Measurements from ENCODE around the gene C2CD4A.

- RRBS, result no CpG with 5 or more reads among the region's 19 CpGs
Measured at GRCh38 chr15:60752192-60752973, 273.4 kb upstream of the ICE2 start.

GRCh38 chr15:60776405-60776780 lies 297.5 kb upstream of the ICE2 start:
- RRBS, result no CpG with 5 or more reads among the region's 4 CpGs

DNA sequence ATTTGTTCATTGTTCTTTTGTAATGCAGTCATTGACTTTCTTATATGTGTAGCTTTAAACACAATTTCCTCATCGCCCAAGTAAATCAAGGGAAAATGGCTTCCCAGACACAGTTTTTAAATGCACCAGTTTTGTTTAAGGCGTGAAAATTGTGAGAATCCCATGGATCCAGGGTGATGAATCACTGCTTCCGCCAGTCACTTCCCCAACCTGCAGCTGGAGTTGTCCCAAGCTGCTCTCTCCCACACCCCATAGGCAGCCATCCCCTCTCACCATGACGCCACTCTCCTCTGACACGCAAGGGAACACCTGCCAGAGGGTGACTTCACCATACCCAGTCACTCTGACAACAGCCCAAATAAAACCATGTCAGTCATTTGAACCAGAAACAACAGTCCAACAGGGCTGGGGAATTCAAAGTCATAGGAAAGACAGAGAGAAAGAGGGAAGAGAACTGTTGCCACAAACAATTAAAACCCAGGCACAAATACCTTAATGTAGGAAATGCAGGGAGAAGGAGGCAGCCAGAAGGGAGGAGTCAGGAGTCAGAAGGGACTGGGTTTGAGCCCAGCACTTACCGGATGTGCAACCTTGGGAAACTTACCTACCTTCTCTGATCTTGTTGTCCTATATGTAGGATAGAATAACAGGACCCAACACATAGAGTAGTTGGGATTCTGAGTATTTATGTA lies 326.1 kb upstream of the ICE2 start:
- RRBS, result no CpG with 5 or more reads among the region's 6 CpGs

DNA sequence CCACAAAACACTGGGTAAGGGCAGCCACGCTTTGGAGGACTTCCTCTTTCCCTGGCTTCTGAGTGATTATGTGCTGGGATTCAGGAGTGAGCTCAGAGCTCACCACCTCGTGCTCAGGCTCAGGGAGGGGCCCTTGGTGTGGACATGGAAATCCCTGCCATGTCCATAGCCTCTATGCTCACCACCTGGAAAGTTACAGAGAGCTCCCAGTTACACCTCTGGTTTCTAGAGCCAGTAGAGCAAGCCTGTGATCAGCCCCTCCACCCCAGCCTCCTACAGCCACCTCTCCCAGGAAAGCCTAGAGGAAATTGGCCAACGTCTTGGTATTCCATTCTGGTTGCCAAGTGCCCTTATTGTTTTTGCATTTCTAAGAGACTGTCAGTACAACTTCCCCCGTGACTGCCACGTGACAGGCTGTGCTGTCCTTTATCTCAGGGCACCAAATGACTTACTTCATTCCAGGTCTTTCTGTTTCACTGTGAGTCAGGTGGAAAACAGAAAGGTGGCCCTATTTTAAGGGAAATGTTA lies 315.9 kb downstream of the RORA start:
- RRBS, result no CpG with 5 or more reads among the region's 5 CpGs

GRCh38 chr15:61049071-61049443 lies 180.0 kb downstream of the RORA start:
- RRBS, result no CpG with 5 or more reads among the region's 9 CpGs

DNA sequence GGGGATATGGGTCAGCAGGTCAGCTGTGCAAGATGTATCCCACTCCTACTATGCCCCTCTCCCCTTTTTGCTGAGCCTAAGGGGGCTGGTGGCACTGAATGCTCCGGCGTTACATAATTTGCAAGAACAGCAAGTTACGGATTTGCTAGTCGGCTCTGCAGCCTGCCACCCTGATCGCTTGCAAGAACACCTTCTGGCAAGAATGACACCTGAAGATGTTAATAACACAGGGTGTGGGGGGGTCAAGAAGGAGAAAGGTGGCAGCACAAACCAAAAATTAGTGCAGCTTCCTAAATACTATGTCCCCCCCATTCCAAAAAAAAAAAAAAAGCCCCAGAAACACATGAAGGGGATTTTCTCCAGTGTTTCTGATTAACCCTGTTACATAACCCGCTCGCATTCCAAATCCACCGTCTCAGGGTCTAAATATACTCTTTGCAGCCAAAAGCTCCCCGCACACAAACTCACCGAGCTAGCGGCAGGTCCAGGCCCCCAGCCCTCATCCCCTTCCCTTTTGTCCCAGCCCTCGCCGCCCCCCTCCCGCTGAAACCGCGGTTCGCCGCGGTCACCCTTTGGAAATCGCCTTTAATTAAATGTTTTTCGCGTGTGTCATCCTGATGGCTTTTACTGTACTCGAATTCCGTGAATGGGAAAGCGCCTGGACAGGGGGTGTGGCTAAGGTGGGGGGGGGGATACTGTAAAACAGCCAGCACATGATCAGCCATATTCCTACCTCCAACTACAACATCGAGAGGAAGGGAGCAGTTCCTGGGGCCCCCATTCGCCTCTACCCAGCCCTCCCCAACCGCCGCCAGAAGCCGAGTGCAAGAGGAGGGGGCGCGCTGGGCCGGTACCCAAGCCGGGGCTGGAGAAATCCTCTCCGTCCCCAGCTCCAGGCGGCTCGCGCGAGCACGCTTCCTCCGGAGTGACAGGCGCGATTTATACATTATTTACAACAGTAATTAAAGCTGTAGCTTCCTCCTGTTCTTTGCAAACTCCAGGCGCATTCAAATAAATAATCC lies 1.9 kb downstream of the RORA start:
- RRBS, result 2% methylated on average over 8 of the region's 44 CpGs

GRCh38 chr15:61364698-61365544 lies 135.8 kb upstream of the RORA start:
- RRBS, result no CpG with 5 or more reads among the region's 22 CpGs

- RRBS, result no CpG with 5 or more reads among the region's 4 CpGs
Measured at GRCh38 chr15:61402134-61402737, 173.1 kb upstream of the RORA start.

- RRBS, result no CpG with 5 or more reads among the region's 13 CpGs
Measured at GRCh38 chr15:61403792-61405006, 175.1 kb upstream of the RORA start.

GRCh38 chr15:61906904-61907393 lies 153.3 kb downstream of the VPS13C start:
- RRBS, result no CpG with 5 or more reads among the region's 1 CpG

GRCh38 chr15:62059296-62059599 lies 999 bp downstream of the VPS13C start:
- RRBS, result no CpG with 5 or more reads among the region's 7 CpGs

GRCh38 chr15:62059600-62060218 lies 538 bp downstream of the VPS13C start:
- RRBS, result 1% methylated on average over 12 of the region's 35 CpGs

DNA sequence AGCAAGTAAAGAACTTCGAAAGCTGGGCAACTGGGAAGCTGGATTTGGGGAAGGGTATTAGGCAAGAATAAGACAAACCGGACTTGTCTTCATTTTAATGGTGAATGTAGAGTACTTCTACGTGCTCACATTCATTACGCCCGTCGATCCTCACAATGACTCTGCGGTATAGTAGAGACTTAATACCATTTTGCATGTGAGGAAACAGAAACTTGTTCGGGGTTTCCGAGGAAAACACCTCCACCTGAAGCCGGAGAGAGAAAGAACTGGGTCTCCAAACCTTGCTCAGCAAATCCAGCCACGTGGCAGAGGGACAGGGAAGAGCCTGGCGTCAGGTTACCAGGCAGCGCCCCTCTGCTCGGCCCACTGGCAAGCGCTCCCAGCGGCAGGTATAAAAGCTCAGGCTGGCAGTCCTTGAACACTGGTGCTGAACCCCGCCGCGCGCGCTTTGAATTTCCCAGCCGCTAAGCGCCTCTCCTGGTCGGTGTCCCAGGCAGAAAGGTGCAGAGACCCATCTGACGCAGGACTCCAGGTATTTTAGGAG lies at the start of gene C2CD4A:
Gene C2CD4A, plus strand, starts transcription at position 421 of the 544 bp plus-strand sequence.
- RRBS, result 28% methylated on average over 2 of the region's 25 CpGs

GRCh38 chr15:62067101-62067490 lies 319 bp downstream of the C2CD4A start:
- RRBS, result no CpG with 5 or more reads among the region's 11 CpGs

GRCh38 chr15:62115919-62116389 lies 49.1 kb downstream of the C2CD4B start:
- RRBS, result no CpG with 5 or more reads among the region's 2 CpGs

DNA sequence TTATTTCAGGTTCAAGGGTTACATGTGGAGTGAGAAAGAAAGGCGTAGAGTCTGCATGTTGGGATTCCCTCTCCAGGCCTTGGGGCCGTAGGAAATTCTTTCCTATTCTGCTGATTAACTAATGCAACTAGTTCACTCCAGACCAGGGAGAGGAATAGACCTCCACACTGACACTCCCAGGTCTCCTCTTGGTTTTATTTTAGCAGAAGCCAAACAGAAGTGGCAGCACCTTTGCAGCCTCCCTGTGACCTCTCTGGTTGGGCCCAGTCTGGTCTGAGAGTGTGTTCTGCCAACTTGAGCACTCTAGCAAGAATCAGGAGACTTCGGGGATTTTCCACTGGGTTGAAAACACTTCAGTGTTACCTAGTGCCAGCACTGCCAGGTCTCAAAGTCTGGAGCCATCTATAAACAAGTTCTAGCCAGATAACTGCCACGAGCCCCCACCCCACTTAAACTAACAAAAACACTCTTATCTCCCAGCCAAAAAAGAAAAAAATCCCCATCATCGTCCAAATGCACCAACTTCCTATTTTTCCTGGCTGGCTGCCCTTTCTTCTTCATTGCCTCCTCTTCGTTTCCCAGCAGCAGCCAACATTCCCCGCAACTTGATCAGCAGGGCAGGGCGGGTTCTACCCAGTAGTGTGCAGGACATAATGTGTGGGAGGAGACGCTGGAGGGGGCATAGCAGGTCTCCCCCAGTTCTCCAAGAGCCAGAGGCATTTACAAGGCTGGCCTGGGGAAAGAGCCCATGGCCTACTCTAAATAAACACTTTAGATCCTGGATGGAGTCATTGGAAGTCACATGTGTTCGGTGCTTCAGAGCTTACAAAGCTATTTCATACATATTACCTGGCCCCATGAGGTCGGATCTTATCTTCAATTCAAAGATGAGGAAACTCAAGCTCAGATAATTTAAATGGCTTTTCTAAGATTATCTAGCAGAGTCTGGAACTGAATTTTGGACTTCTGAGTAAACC lies 29.5 kb downstream of the C2CD4B start:
- RRBS, result no CpG with 5 or more reads among the region's 11 CpGs

GRCh38 chr15:62834737-62835281 lies 207.7 kb upstream of the TPM1 start:
- RRBS, result no CpG with 5 or more reads among the region's 4 CpGs

GRCh38 chr15:62935475-62936076 lies 107.0 kb upstream of the TPM1 start:
- RRBS, result no CpG with 5 or more reads among the region's 9 CpGs

DNA sequence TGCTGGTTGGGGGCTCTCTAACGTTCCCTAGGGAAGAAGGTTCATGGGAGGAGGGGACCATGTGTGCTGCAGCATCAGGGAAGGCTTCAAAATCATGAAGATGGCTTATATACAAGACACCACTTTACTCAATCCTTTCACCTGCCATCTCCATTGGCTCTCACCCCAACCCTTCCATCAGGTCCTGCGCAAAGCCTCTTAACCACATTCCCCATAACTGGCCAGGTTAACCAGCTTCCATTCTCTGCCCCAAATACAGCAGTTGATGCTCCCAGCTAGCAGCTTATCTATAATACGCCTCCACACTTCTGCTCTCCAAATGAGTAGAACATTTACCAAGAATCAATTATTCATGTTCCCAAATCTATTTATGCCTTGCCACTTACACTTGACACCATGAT lies 103.8 kb upstream of the TPM1 start:
- RRBS, result no CpG with 5 or more reads among the region's 3 CpGs